Cytotoxic T cell (primary cell): ENCODE data around the genes NYAP1, POP7 and CLDN15.

GRCh38 chr7:100381536-100381953, 8.3 kb downstream of the PILRA start:
- PRO-cap, 2 experiments, result no peak in any of the 2 experiments

GRCh38 chr7:100384554-100385230, 11.4 kb downstream of the PILRA start:
- PRO-cap, 2 experiments, result no peak in any of the 2 experiments

GRCh38 chr7:100444308-100445148, 8.2 kb upstream of the PPP1R35 start:
- PRO-cap, 2 experiments, result no peak in any of the 2 experiments

DNA sequence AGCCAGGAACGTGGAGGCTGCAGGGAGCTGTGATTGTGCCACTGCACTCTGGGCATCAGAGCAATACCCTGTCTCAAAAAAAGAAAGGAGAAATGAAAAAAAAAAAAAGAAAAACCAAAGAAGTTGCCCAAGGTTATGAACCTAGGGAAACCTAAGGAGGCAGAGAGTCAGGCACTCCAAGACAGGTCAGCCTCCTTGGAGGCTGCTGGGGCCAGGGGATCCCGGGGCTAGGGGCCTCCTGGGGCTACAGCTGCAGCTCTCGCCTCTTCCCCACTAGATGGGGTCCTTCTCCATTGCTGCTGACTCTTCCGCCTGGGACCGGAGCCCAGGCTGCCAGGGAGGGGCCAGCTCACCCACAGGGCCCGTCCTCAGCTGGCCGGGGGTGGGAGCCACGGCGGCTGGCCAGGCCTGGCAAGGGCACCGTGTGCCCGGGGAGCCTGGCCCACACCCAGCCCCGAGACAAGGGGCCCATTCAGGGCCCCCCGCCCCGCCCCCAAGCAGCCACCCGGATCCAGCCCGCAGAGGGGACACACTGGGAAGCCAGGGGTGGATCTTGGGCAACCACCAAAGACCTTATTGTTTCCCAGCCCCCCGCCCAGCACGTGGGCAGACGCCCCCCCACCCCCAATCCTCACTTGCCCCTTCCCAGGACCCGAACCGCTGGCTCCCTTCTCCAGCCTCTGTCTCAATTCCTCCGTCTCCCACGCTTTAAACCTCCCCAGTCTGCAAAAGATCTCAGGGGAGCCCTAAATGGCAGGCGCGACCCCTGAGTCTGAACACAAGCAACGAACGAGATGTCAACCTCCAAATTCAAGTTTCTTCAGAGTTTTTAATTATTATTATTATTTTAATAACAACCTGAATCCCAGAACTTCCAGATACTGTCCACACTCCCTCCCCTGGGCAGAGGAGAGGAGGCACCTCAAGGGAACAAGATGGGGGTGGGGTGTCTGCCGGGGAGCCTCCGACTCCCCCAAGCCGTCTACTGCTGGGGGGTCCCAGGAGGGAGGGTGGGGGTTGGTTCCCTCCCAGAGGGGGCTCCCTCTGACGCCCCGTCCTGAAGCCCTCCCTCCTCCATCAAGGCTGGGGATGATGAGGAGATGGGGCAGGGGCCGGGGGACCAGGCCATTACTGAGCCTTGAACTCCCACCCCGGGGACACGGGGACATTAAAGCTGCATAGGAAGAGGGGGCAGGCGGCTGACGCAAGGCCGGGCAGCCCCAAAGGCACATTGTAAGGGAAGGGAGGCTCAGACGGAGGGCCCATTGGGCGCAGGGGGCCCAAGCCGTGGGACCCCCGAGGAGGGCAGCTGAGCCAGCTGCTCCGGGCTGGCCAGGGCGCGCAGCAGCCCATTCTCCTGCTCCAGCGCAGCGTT, 2.1 kb upstream of the SPACDR start:
- PRO-cap, 2 experiments, result no peak in any of the 2 experiments

GRCh38 chr7:100472397-100473461, 6.3 kb downstream of the TSC22D4 start:
- PRO-cap, 2 experiments, result no peak in any of the 2 experiments

- PRO-cap, 2 experiments, result no peak in any of the 2 experiments
Measured at GRCh38 chr7:100483251-100484336, at the start of gene NYAP1. TSS of gene NYAP1 (plus strand) at chr7:100483927.

- PRO-cap, 2 experiments, result no peak in any of the 2 experiments
Measured at GRCh38 chr7:100602682-100603603, 780 bp downstream of the PCOLCE start.

GRCh38 chr7:100606130-100606677, 4.0 kb downstream of the PCOLCE start:
- PRO-cap, 2 experiments, result no peak in any of the 2 experiments

DNA sequence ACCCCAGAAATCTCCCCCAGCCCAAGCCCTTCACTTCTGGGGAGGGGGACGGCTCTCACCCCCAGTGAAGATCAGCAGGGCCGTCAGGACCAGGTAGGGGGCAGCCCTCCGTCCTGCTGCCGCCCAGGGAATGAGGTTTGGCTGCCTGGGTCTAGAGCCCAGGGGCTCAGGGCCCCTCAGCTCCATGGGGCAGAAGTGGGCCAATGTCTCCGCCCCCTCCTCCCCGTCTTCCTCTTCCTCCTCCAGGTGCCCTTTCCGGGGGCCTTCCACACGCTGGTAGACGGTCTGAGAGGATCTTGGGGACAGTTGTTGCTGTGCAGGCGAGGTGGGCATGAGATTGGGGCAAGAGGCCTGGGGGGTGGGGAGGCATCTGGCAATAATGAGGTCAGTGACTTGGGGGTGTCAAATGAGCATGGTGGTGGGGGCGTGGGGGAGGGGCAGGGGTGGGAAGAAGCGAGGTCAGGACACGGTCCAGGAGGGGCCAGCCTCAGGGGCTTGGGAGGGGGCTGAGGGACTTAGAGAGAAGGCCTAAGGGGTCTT, 365 bp downstream of the TFR2 start:
- PRO-cap, 2 experiments, result no peak in any of the 2 experiments

- PRO-cap, 2 experiments, result peak in 2 of 2 experiments; most common plus-strand start chr7:100706078 (in 2); most common minus-strand start chr7:100705919 (in 1)
Measured at GRCh38 chr7:100705804-100706535, at the start of gene POP7. TSS of gene POP7 (plus strand) at chr7:100706121.

GRCh38 chr7:100720922-100721729, 858 bp downstream of the EPO start:
- PRO-cap, 2 experiments, result no peak in any of the 2 experiments

DNA sequence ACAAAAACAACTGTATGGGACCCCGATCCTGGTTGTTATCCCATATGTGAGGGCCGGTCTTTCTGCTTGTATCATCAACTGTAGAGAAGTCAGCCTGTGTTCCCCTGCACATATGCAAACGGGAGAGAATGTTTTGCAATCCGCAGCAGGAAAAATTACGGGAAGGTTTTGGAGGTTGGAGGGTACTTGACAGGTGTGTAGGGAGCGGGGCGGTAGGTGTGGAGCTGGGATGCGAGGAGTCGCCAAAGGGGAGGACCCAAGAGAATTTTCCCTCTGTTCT, 4.8 kb downstream of the EPO start:
- PRO-cap, 2 experiments, result no peak in any of the 2 experiments

- PRO-cap, 2 experiments, result no peak in any of the 2 experiments
Measured at GRCh38 chr7:100867450-100868071, 374 bp downstream of the TRIP6 start.

DNA sequence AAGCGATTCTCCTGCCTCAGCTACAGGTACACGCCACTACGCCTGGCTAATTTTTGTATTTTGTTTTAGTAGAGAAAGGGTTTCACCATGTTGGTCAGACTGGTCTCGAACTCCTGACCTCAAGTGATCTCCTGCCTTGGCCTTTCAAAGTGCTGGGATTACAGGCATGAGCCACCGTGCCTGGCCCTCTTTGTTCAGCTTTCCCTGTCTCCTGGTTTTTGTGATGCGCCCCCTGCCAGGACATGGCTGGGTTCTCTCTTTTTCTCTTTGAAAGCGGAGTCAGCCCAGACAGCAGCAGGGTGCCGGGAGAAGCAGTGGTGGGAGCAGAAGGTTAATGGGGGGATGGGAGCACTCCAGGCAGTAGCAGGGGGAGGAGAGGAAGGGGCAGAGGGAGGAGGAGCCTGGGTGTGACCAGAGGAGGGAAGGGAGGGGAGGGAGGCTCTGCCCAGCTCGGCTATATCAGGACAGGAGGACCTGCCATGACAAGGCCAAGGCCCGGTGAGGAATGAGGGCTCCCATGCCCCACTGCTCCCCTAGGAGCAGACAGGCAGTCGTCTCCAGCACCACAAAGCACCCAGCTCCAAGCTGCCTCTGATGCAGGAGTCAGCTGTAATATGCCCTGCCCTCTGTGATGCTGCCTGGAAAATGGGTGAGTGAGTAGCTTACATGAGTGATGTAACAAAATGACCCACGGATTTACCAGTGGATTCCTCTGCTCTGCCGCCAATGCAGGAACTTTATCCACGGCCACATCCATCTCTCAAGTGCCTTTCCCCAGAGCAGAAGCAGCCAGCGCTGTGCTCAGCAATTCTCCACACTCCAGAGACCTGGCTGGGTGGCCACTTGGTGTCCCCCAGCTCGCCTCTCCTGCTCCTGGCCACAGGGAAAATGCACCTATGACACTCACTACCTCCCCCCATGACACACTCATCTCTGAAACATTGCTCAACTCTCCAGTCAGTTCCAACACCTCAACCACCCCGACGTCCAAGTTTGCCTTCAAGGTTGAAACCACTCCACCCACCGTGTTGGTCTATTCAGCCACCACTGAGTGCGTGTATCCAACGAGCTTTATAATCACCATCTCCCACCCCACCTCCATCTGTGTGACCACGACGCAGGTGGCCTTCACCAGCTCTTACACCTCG, 2.1 kb downstream of the MUC3A start:
- PRO-cap, 2 experiments, result no peak in any of the 2 experiments

DNA sequence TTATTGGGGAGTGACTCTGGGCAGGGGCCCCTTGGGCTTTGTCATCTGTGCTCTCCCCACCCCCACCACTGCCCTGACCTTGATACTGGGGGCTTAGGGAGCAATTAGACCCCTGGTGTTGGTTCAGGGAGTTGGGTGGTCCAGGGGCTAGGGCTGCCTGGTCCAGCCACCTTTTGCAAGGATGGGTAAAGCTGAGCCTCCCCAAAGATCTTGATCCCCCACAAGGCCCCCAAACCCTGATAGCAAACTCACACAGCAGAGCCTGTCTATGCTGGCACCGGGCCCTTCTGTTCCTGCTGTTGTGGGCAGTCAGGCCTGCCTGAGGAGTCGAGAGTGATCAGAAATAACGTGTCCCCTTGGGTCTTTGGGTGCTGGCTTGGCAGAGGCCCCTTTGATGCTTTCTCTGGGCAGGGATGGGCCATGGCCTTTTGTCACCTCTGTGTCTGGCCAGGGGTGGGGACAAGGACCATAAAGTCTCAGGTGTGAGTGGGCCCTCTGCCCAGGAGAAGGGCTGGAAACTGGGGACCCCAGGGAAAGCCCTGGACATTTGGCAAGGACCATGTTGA, 739 bp upstream of the MUC12 start:
- PRO-cap, 2 experiments, result no peak in any of the 2 experiments

GRCh38 chr7:101094401-101094663, 9.1 kb downstream of the TRIM56 start:
- PRO-cap, 2 experiments, result no peak in any of the 2 experiments

GRCh38 chr7:101121704-101122488, 5.0 kb upstream of the SERPINE1 start:
- PRO-cap, 2 experiments, result no peak in any of the 2 experiments

- PRO-cap, 2 experiments, result no peak in any of the 2 experiments
Measured at GRCh38 chr7:101214770-101215172, 2.6 kb downstream of the PLOD3 start.

DNA sequence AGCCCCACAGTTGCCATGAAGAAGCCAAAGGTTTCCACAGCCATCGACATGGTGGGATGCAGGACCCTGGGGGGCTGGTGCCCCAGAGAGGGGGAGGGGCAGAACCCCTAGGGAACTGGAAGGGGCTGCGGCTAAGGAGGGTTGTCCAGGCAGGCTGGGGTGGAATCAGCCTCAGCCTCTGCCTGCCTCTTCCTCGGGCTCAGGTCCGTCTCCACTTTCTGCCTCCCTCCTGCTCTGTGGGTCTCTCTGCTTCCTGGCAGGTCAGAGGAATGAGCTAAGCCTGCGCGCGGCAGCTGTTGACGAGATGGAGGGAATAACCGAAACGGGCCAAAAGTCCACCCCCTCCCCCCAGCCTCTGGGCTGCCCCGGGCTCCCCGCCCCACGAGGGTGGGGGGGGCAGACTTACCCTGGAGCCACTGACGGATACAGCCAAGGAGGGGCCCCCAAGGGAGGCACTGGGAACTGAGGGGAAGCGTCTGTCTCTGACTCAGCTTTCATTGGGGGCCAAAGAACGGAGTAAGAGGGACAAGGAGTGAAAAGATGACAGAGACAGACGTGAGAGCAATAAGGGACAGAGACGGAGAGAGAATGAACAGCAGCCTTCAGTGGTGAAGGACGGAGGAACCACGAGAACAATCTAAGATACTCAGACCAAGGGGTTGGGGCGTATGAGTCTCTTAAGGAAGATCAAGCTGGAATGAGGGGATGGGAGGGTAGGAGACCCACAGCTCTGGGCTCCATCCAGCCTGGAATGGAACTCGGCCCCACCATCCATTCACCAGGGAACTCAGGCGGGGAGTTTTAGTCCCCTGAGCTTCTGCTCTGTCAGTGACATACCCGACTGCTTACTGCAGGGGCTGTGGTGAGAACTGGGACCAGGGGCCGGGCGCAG, at the start of gene CLDN15:
Gene CLDN15, minus strand, starts transcription at position 271 of the 892 bp plus-strand sequence.
- PRO-cap, 2 experiments, result no peak in any of the 2 experiments

DNA sequence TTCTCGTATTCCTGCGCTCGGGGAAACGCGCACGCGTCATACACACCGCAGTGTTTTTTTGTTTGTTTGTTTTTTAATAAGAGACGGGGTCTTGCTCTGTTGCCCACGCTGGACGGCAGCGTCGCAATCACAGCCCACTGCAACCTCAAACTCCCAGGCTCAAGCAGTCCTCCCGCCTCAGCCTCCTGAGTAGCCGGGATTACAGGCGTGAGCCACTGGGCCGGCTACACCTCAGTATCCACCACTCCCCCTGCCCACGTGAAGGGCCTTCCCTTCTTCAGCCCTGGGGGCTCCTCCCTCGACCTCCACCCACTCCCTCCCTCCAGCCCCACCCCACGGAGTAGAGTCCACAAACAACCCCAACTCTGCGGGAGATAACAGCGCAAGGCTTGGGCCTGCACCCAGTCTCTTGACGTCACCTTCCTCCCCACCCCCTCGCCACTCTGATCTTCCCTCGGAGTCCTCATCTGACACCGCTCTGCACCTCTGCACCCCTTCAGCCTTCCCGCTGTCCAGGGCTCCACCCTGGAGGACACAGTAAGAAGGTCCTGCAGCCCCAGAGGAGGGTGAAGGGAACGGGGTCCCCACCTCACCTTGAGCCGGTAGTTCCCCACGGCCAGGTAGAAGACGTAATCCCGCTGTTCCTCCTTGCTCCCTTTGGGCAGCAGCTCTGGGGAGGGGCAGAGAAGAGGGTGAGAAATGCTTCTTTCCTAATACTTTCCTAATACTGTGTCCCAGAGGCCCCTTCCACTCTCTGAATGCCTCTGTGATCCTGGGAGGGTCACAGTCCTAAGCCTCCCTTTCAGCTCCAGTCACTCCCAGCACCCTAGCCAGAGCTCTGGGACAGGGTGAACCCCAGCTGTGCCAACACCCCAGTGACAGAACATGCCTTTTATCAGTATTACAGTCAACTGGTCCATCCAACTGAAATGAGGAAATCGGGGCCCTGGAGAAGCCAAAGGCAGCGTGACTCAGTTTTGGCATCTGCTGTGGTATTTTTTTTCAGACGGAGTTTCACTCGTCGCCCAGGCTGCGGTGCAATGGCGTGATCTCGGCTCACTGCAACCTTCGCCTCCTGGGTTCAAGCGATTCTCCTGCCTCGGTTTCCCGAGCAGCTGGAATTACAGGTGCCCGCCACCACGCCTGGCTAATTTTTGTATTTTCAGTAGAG, 3.0 kb upstream of the CLDN15 start:
- PRO-cap, 2 experiments, result no peak in any of the 2 experiments